SK-N-DZ (cell line): ENCODE results near the gene MPV17L.

DNA sequence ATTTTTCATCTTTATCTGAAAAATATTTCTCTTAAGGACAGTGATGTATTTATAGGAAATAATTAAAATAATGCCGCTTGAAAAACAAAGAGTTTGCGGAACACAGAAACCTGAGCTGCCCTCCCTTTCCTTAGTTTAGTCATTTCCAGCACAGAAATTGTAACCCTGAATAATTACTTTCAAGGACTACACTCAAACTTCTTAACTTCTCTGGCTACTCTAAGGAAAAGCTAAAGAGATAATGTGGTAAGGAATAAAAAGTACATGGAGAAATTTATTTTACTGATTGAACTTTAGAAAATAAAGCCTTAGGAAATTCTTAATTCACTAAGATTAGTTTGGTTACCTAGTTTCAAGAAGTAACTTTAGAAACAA, 54.7 kb downstream of the MRTFB start:
RAMPAGE:
- cytosol, long total RNA: no peak
- nucleus, long total RNA: no peak

GRCh38 chr16:14236201-14237024, 165.3 kb downstream of the MRTFB start:
RAMPAGE:
- cytosol, long total RNA: no peak
- nucleus, long total RNA: no peak

RAMPAGE:
- cytosol, long total RNA: no peak
- nucleus, long total RNA: no peak
These were observed 169.7 kb downstream of the MRTFB start for GRCh38 chr16:14240715-14241421.

GRCh38 chr16:14246591-14247604, 175.8 kb downstream of the MRTFB start:
RAMPAGE:
- cytosol, long total RNA: no peak
- nucleus, long total RNA: no peak

DNA sequence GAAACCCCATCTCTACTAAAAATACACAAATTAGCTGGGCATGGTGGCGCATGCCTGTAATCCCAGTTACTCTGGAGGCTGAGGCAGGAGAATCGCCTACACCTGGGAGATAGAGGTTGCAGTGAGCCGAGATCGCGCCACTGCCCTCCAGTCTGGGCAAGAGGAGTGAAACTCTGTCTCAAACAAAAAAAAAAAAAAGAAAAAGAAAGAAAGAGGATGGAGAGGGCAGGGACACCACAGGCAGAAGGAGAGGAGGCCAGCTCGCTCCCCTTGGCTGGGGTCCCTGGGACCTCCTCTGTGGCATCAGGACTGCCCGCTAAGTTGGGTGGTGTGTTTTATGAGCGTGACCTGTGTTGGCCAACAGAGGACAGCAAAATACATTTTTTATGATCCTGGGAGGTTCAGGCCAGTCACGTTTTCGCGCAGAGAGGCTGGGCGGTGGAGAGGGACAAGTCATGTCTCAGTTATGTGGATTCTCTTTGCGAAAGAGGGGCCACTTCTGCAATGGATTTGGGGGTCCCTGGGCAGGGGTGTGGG, 229.6 kb downstream of the MRTFB start:
RAMPAGE:
- cytosol, long total RNA: no peak
- nucleus, long total RNA: no peak

RAMPAGE:
- cytosol, long total RNA: no peak
- nucleus, long total RNA: no peak
These were observed 230.2 kb downstream of the MRTFB start for GRCh38 chr16:14301184-14301805.

GRCh38 chr16:14427462-14428137, 202.5 kb downstream of the PARN start:
RAMPAGE:
- cytosol, long total RNA: no peak
- nucleus, long total RNA: no peak

GRCh38 chr16:14607991-14608503, 22.0 kb downstream of the PARN start:
RAMPAGE:
- cytosol, long total RNA: no peak
- nucleus, long total RNA: no peak

GRCh38 chr16:14911842-14912425, 25.3 kb upstream of the NPIPA1 start:
RAMPAGE:
- cytosol, long total RNA: no peak
- nucleus, long total RNA: no peak

GRCh38 chr16:14955428-14955870, 18.2 kb downstream of the NPIPA1 start:
RAMPAGE:
- cytosol, long total RNA: no peak
- nucleus, long total RNA: no peak

GRCh38 chr16:14989447-14990545, 15.0 kb downstream of the PDXDC1 start:
RAMPAGE:
- cytosol, long total RNA: no peak
- nucleus, long total RNA: no peak

DNA sequence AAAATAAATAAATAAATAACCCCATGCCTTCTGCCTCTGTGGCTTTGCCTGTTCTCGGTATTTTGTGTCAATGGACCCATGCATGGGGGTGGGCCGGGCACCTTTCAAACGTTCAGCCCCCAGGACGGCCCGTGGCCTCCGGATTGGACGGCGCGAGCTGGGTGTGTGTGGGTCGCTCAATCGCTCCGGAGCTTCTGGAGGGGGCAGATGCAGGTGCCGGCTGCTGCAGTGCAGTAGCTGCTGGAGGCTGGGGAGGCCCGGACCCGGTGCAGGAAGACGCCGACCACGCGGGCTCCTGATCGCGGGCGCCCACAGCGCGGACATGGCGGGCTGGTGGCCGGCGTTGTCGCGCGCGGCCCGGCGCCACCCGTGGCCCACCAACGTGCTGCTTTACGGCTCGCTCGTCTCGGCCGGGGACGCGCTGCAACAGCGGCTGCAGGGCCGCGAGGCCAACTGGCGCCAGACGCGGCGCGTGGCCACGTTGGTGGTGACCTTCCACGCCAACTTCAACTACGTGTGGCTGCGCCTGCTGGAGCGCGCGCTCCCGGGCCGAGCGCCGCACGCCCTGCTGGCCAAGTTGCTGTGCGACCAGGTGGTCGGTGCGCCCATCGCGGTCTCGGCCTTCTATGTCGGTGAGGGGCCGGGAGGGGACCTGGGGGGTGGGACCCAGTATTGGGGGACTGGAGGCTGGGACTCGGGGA, at the start of gene MPV17L:
MPV17L (plus strand) TSS at position 179 of the 701 bp plus-strand sequence.
RAMPAGE:
- cytosol, long total RNA: no peak
- nucleus, long total RNA: no peak

RAMPAGE:
- cytosol, long total RNA: no peak
- nucleus, long total RNA: no peak
These were observed 59.4 kb downstream of the BMERB1 start for GRCh38 chr16:15493821-15494172.

DNA sequence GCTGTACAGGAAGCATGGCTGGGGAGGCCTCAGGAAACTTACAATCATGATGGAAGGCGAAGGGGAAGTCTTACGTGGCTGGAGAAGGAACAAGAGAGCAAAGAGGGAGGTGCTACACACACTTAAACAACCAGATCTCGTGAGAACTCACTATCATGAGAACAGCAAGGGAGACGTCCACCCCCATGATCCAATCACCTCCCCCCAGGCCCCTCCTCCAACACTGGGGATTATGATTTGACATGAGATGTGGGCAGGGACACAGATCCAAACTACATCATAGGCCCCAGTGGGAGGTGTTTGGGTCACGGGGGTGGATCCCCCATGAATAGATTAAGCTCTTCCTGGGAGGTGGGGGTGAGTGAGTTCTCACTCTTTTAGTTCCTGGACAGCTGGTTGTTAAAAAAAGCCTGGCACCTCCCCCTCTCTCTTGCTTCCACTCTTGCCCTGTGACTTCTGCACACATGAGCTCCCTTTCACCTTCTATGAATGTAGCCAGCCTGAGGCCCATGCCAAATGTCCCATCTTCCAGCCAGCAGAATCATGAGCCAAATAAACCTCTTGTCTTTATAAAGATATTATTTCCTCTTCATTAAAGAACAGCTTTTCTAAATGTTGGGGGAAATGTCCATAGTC, 79.2 kb downstream of the MARF1 start:
RAMPAGE:
- cytosol, long total RNA: no peak
- nucleus, long total RNA: no peak

RAMPAGE:
- cytosol, long total RNA: no peak
- nucleus, long total RNA: no peak
These were observed 53.2 kb downstream of the MYH11 start for GRCh38 chr16:15803494-15804112.

DNA sequence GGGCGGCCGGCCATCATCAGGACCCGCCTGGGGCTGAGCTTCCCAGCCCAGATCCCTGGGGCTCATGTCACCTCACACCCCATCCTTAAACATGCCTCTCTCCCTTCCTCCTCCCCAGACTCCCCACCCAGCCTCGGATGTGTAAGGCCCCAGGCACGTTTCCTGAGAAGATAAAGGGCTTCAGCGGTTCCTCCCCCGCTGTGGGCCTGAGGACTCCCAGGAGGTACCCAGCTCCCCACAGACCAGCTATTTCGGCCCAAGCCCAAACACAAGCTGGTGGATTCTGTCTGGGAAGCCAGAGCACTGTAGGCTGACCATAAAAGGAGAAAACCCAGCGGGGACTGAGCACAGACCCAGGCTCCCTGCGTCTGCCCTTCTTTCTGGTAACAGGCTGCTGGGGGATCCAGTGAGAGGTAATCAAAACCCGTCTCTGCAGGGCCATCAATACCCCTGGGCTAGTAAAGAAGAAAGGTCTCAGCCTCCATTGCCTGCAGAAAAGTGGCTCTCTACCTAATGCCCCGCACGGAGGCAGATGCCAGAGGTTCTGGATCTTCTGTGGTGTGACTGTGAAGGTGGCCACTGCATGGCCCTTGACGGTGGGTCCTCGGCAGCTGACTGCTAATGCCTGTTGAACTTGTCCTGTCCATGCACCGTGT, 49.1 kb downstream of the MYH11 start:
RAMPAGE:
- cytosol, long total RNA: no peak
- nucleus, long total RNA: no peak

DNA sequence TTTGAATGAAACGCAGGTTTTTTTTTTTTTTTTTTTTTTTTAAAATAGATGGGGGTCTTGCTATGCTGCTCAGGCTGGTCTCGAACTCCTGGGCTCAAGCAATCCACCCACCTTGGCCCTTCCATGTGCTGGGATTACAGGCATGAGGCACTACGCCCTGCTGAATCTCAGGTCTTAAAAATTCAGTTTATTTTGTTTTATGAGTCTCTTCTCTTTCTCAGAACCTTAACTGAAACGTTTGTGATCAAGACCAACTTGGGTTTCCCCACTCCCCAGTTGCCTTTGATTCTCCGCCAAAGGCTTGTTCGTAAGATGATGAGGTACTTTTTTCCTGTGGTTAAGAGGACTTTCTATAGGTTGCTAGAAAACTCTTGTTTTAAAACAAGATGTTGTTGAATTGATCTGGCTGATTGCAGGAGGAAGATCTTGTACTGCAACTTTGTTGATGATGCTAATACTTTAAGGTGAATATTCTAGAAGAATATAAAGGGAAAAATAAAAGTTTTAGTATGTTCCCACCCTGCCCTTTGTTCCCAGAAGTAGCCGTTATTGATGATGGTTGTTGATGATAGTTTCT, 11.7 kb downstream of the ABCC1 start:
RAMPAGE:
- cytosol, long total RNA: no peak
- nucleus, long total RNA: no peak

DNA sequence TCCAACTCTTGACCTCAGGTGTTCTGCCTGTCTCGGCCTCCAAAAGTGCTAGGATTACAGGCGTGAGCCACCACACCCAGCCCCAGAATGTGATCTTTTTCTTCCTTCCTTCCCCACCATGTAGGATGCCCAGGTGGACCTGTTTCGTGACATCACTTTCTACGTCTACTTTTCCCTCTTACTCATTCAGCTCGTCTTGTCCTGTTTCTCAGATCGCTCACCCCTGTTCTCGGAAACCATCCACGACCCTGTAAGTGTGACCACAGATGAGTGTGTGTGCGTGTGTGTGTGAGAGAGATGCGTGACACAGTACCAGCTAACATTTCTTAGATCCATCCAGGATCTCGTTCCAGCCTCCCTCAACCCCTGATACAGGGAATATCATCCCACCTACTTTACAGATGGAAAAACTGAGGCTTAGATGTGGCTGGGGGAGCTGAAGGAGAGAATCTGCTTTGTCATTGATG, 67.0 kb downstream of the ABCC1 start:
RAMPAGE:
- cytosol, long total RNA: no peak
- nucleus, long total RNA: no peak

DNA sequence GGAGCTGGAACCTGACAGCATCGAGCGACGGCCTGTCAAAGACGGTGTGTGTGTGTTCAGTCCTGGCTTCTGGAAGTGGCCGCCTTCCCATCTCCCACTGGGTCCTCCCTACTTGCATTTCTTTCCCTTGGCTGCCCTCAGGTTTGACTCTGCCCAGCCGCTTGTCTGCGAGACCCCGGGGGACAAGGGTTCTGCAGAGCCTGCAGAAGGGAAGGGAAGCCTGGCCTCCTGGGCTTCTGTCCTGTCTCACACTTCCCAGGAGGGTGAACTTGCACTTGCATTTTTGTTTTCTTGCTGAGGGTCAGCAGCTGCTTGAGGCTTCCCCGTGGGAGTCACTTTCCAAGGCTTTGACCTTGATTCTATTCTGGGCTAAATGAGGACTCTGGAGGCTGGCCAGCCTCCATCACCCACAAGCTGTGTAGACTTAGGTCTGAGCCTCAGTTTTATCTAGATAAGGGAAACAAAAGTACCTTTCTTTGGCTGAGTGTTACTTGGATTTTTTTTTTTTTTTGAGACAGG, 122.3 kb downstream of the ABCC1 start:
RAMPAGE:
- cytosol, long total RNA: no peak
- nucleus, long total RNA: no peak

GRCh38 chr16:16804862-16805075, 425.8 kb downstream of the NPIPA7 start:
RAMPAGE:
- cytosol, long total RNA: no peak
- nucleus, long total RNA: no peak